SP-49 (cell line): ENCODE measurements around a stretch of chr11.

DNA sequence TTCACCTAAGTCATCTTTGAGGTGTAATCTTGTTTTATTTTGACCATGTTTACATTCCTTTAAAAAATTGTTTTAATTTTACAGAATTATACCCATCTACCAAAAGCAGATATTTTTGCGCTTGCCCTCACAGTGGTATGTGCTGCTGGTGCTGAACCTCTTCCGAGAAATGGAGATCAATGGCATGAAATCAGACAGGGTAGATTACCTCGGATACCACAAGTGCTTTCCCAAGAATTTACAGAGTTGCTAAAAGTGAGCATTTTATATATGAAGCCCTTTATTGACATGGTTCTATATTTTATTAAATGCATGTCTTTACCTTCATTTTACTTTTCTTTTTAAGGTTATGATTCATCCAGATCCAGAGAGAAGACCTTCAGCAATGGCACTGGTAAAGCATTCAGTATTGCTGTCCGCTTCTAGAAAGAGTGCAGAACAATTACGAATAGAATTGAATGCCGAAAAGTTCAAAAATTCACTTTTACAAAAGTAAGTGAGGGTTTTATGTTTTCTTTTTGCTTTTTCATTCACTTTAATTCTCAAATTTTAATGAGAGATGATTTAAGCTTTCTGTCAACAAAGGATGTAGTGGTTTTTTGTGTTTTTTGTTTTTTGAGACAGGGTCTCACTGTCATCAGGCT is 13.0 kb downstream of the WEE1 start:
- PRO-cap = no peak

DNA sequence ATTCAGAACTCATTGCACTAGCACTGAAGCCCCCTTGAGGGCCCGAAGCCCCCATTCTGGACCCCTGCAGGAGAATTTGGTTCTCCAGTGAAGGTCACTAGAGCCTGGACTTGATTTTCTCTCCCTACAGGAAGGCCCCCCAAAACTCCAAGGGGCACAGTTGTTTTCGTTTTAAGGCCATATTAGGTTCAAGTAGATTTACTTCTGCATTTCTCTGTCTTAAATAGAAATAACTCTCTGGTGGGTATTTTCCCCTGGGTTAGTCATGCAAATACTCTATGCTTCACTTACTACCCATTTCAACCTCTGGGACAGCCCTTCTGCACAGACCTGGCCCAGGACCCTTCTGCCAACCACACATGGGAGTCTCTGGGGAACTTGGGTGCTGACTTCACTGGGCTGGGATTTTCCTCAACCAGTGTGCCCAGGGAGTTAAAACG is 41.6 kb downstream of the WEE1 start:
- PRO-cap = no peak

GRCh38 chr11:9626483-9627271 is 37.2 kb upstream of the SWAP70 start:
- PRO-cap = no peak

- PRO-cap = no peak
These were observed 68.7 kb downstream of the SWAP70 start for GRCh38 chr11:9732331-9733192.

DNA sequence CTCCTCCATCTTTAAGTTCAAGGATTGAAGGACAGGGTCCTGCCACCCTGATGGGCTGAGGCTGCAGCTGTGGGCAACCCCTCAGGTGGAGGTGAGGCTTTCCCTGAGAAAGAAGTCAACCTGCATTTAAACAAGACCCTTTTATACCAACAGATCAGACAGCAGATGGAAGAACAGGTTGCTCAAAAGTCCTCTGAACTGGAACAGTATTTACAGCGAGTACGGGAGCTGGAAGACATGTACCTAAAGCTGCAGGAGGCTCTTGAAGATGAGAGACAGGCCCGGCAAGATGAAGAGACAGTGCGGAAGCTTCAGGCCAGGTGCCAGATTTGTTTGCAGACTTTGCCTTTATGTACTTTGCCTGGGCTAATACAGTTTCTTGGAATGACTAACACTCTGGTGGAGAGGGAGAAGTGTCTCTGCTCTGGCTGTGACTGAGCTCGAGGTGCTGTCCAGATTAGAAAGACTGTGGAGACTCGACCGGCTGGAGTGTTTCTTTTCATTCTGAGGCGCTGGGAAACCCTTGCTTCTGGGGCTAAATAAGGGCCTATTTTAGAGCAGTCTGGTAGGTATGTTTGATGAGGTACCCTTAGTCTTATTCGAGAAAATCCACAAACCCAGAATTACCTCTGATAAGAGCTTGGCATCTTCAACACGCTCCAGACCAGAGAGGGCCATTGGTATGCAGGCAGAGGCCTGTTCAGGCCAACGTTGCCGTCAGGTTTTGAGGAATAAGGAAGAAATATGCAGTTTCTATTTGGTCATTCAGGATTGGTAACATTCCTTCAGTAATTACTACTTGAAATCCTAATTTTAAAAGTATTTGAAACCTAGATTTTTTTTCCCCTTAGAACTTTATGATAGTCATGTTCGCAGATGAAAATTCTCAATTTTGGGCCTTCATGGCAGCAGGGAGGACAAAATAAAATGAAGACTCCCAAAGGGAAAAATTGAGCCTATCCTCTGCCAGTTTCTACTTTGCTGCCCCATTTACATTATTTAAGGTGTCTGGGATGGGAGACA is 76.5 kb downstream of the SWAP70 start:
- PRO-cap = no peak

DNA sequence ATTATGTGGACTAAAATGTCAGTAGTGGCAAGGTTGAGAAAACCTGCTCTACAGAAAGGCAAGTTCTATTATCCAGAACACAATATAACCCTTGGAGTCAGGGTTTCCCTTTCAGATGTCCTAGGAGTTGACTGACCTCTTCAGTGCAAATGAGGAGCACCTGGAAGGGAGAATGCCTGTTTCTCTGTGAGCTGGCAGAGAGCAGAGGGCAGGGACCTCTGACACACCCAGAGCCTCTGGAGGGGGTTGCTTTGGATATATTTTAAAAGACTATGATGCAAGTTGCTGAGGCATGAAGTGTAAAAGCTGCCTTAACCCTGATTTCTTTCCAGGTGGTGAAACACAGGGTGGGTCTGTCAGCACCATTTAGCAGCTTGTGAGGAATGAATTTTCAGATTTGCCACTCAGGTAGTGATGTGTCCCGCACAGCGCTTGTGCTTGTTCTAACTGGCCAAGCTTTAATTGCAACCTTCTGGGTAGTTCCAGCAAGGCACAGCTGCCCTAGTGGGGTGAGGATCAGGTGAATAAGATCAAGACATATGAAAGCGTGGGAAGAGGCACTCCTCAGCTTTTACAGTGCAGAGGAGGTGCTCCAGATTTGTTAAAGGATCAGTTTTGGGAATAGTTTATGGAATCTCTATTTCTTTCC is 90.1 kb downstream of the SWAP70 start:
- PRO-cap = no peak

- PRO-cap = no peak
These were observed 101.7 kb downstream of the SWAP70 start for GRCh38 chr11:9765382-9766079.

DNA sequence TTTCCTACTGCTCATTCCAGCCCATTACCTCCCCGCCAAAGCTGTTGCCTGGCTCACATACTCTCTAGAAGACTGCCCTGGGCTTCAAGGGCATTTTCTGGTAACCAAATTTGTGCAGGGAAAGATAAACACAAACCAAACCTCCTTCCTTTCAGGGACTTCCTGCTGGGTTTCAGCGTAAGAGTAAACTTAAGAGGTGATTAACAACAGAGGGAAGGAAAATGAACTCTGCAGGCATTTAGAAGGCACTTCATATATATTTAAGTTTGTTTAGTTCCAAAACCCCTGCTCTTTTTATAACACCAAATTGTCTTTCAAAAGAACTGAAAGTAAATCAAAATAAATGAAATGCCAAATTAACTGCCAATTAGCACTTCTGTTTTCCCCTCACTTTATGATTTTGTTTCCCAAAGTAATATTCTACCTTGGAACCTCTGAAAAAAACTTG is 195.0 kb downstream of the SWAP70 start:
- PRO-cap = no peak

GRCh38 chr11:10272063-10272540 is 21.9 kb downstream of the SBF2 start:
- PRO-cap = no peak

- PRO-cap = no peak
These were observed 12.6 kb downstream of the SBF2 start for GRCh38 chr11:10281380-10281937.

DNA sequence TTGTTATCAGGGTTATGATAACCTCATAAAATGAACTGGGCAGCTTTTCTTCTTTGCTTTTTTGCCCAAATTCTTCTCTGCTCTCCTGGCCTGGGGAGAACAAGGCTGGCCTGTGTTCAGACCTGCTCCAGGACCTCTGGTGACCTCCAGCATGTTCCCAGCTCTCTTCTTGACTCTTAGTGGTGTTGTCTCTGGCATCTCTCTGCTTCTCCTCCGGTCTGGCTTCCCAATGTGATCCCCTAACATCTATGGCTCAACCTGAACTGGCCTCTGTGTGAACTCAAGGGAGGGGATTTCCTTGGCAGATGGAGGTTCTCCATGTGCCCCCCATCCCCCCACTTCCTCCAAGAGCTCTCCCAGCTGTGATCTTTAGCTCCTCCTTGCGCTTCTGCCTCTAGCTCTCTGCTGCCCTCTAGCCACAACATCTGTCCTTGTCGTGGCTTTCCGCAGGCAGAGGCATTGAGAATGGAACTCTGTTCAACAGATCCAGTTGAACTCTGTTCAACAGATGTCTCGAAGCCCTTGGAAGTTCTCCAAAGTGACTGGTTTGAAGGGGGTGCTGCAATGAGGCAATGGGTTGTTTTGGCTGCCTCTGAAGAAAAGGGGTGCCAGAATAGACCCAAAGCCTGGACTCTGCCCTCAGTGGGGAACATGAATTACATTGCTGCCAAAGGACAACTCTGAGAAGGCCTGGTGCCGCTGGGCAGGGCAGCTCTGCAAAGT is 61.7 kb downstream of the ADM start:
- PRO-cap = no peak

DNA sequence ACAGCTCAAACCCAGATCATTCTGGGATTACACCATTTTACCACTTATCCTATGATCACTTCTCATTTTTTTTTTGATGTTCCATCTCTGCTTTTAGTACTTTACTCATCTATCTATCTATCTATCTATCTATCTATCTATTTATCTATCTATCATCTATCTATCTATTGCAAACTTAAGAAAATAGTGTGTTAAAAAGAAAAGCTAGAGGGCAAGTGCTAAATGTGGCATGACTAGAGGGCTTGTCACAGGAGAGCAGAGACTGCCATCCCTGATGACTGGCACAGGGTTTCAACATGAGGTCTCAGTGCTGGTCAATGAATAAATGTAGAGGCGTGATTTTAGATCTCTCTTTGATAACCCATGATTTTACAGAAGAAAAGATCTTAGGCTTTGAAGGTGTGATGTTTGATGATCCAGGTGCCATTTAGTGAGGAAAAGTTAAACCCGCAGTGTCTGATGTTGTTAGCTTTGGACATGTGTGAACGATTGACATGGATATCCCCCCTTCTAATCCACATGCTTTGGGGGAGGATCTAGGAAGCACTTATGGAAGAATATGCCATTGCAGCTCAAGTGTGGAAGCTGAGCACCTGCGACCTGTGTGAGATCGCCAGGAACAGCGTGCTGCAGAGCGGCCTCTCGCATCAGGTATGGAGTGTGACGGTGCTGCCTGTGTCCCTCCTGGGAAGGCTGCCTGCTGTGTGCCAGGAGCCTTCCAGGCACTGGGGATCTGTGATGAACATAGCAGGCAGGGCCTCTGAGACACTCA is 36.8 kb downstream of the RNF141 start:
- PRO-cap = no peak

GRCh38 chr11:10507892-10508506 is 33.0 kb downstream of the RNF141 start:
- PRO-cap = no peak

- PRO-cap = no peak
These were observed 35.8 kb upstream of the LYVE1 start for GRCh38 chr11:10604091-10604867.

DNA sequence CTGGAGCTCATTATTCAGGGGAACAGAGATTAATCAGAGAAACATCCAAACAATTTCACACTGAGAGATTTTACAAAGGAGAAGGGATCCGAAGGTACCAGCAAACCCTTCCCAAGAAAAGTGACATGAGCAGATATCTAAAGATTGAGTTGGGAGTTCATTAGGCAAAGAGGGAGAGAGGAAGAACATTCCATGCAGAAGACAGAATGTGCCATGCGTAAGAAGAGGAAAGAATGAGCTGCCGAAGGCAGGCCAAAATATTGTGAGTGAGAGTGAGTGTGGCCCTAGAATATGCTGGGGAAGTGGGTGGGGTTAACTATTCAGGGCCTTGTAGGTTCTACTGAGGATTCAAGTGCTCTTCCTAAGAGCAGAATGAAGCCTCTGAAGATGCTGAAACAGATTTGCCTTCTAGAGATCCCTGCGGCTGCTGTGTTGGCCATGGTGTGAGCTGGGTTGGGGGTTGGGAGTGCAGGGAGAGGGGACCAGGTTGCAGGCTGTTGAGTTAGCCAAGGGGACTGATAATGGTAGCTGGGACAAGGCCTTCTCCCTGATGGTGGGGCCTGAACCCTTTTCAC is 50.1 kb upstream of the LYVE1 start:
- PRO-cap = no peak

DNA sequence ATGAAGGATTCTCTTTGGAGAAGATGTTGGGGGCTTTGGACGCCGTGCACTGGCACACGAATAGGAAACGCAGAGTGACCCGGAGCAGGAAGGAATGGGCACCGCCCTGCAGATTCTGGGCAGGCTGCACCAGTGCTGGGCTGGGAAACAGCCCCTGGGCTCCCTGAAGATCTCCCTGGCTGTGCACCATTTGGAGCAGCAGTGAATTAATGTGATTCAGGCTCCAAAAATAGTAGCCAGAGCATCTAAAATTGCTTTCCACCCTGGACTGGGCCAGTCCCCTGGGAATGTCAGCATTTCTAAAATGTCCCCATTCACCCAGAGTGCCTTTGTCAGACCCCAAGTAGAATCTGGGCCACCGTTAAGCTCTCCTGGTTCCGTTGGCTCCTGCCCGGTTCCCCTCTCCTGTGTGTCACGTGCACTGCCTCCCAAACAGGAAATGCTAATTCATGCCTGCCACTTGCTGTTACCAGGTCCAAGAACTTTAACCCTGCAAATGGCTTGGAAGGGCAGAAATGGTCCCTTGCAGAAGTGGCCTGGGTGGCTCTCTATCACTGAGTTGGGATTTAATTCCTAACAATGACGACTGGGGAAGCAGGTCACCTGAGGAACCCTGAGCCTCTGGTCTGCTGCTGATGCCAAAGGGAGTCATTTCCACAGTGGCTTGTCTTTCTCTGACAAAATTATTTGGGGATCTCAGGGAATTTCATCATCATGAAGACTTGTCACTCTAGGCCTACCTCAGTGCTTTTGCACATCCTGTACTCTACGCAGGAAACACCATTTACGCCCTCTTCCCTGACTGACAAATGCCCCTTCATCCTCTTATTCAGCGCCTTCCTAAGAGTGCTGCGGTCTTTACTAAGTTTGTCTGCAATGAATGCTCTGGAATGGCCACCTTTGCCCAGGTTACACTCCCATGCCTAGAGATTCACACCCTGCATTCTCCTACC is 18.3 kb downstream of the IRAG1 start:
- PRO-cap = no peak

DNA sequence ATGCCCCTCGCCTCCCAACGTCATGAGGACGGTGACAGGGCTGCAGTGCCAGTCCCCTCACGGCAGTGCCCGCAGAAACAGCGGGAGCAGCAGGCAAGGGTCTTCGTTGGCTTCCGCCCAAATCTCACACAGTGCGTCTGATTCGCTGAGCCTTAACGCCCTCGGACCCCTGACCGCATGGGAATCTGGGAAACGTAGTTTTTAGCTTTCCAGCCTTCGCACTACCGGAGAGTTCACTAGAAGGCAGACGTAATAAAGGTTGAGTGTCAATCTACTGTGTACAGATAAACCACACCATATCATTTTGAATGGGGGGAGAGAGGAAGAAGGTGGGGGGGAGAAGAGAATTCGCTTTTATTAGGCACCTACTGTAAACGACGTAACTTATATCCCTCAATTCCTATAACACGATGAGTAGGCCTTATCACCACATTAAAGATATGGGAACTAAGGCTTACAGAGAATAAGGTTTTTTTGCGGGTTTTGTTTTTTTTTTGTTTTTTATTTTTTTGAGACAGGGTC is 21.8 kb upstream of the CTR9 start:
- PRO-cap = no peak

GRCh38 chr11:10735436-10736211 is 15.4 kb upstream of the CTR9 start:
- PRO-cap = no peak

- PRO-cap = no peak
These were observed 19.3 kb downstream of the CTR9 start for GRCh38 chr11:10770283-10770779.

DNA sequence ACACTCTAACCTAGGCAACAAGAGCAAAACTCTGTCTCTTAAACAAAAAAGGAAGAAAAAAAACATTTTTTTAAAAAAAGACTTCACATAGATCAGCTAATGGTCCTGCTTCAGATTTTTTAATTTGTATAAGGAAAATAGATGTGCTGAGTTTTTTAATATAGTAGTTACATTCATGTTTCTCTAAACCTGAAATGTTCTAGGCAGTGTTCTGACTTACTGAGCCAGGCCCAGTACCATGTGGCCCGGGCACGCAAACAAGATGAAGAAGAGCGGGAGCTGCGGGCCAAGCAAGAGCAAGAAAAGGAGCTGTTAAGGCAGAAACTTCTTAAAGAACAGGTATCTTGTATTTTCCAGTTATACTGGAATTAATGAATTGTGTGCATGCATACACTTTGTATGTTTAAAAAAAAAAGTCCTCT is 21.3 kb downstream of the CTR9 start:
- PRO-cap = no peak